Metastatic Breast Carcinoma in the Brain (tissue), 10 donors: ENCODE measurements around a stretch of chr3.

GRCh38 chr3:131804333-131804756, 230.5 kb downstream of the CPNE4 start:
- PRO-cap, 10 experiments = no peak in any of the 10 experiments

DNA sequence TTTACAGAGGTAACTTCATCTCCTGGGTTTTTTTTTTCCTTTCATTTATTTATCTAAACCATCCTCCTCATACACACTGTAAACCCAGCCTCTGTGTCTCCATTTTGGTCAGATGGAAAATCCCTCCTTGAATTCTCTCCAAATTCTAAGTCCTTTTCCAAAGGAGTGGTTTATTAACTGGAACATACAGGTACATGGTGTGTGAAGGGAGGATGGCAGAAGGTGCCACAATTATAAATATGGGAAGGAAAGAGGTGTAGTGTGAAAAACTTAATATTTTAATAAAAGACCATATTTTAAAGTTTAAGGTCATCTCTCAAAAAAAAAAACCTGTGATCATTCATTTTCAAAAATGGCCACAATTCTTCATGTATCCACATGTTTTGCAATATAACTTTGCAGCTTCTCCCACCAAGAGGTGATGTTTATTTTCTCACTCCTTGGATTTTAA, 123.8 kb upstream of the CPNE4 start:
- PRO-cap, 10 experiments = peak in 2 of 10 experiments; most common plus-strand start position 201 of the sequence (in 2)

GRCh38 chr3:132722692-132723326, 600 bp upstream of the NPHP3 start:
- PRO-cap, 10 experiments = peak in 10 of 10 experiments; most common plus-strand start chr3:132722992 (in 6); most common minus-strand start chr3:132723195 (in 8)

- PRO-cap, 10 experiments = no peak in any of the 10 experiments
Measured at GRCh38 chr3:133574815-133575343, 1.4 kb downstream of the CDV3 start.

DNA sequence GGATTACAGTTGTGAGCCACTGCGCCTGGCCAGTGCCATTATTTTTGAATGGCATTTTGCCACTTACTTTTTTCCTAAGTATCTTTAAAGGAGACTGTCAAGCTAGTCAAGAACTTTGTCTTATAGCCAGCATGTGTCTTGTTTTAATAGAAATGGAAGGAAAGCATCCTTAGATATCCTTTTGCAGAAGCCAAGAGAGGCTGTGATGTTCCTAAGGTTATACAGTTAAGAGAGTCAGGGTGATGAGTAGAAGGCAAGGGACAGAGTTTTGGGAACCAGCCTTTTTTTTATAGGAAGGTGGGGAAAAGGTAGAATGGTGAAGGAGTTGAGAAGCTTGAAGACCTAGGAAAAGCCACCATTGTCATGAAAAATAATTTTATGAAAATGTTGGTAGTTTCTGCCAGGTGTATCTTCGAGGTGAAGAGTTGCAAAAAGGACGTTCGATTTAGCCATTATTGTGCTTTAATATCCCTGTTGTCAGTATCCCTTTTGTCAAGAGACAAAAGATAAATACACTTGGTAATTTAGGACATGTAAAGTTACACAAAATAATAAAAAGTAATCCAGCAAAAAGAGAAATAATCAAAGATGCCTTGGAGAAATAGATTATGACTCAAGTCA, 9.0 kb downstream of the CDV3 start:
- PRO-cap, 10 experiments = no peak in any of the 10 experiments

- PRO-cap, 10 experiments = no peak in any of the 10 experiments
Measured at GRCh38 chr3:133750308-133750694, 4.1 kb downstream of the TF start.

DNA sequence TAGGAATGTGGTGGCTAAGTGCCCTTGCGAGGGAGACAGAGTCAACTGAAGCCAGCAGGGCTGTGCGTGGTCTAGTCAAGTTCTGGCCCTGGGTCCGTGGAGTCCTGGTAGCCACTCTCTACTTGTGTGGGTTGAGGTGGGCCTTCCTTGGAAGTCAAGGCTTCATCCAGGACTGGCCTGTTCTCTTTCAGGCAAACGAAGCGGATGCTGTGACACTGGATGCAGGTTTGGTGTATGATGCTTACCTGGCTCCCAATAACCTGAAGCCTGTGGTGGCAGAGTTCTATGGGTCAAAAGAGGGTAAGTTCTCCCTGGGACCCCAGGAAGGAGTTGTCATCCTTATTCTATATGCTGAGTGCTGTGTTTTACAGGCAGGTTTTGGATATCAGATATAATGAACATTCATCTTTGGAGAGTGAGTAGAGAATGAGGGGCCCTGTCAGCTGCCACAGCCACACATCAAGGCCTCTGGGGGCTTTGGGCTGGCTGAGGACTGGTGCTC, 7.3 kb downstream of the TF start:
- PRO-cap, 10 experiments = no peak in any of the 10 experiments

DNA sequence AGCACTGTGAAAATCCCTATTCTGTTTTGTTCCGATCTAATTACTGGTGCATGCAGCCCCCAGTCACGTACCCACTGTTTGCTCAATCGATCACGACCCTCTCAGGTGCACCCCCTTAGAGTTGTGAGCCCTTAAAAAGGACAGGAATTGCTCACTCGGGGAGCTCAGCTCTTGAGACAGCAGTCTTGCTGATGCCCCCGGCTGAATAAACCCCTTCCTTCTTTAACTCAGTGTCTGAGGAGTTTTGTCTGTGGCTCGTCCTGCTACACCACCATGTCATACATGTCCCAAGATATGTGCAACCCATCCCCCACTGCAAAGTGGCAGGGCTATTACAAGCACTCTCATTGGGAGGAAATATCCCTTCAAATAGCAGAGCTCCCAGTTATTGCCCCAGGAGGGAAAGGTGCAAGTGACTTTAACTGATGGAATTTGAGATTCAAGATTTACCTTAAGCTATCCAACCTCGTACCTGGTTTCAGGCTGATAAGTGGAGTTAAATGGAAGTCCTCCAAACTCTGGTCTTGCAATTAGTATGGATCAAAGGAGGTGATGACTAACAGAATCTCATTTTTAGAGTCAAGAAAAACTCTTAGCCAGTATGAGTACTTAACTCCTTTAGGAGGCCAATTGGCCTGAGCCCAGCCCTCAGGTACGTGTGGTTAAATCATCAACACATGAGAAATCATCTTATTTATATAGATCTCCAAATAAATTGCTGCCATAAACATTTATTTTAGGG, 2.2 kb downstream of the SLCO2A1 start:
- PRO-cap, 10 experiments = no peak in any of the 10 experiments

DNA sequence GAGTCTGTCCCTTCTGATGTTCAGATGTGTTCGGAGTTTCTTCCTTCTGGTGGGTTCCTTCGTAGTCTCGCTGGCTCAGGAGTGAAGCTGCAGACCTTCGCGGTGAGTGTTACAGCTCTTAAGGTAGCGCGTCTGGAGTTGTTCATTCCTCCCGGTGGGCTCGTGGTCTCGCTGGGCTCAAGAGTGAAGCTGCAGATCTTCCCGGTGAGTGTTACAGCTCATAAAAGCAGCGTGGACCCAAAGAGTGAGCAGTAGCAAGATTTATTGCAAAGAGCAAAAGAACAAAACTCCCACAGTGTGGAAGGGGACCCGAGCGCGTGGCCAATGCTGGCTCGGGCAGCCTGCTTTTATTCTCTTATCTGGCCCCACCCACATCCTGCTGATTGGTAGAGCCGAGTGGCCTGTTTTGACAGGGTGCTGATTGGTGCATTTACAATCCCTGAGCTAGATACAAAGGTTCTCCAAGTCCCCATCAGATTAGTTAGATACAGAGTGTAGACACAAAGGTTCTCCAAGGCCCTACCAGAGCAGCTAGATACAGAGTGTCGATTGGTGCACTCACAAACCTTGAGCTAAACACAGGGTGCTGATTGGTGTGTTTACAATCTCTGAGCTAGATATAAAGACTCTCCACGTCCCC, 39.9 kb upstream of the SLCO2A1 start:
- PRO-cap, 10 experiments = no peak in any of the 10 experiments

DNA sequence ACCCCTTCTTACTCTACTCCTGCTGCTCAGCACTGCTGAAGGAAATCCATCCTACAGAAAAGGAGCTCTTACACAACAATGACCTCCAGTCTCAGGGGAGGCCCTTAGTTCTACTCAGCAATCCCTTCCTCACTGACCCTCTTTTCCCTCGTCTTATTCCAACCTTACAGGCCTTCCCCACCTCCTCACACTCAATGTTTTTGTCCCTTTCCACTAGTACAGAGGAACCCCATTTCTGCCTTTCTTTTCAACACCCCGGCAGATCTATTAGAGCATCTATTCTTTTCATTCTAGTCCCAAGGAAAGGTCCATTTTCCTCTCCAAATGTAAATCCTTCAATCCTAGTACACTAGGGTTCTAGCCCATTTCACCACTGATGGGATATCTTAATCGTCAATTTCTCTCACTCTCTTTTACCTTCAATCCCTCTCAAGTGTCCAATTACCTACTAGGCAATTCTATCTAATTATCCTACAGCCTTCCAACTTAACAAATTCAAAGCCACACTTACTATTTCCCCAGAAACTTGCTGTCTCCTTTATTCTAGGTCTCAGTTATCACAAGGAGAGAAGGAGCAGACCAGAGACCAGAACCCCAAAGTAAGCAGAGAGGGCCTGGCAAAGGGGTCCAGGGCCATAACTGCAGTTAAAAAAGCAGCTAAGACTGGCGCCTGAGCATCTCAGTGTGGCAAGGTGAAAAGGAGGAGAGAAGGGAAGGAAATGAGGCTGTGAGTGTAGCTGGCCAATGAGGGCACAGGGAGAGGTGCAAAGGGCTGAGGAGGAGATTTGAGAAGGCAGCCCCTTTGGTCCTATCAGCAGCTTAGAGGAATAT, 35.9 kb downstream of the RYK start:
- PRO-cap, 10 experiments = no peak in any of the 10 experiments

GRCh38 chr3:134243156-134244008, 7.3 kb downstream of the RYK start:
- PRO-cap, 10 experiments = no peak in any of the 10 experiments

DNA sequence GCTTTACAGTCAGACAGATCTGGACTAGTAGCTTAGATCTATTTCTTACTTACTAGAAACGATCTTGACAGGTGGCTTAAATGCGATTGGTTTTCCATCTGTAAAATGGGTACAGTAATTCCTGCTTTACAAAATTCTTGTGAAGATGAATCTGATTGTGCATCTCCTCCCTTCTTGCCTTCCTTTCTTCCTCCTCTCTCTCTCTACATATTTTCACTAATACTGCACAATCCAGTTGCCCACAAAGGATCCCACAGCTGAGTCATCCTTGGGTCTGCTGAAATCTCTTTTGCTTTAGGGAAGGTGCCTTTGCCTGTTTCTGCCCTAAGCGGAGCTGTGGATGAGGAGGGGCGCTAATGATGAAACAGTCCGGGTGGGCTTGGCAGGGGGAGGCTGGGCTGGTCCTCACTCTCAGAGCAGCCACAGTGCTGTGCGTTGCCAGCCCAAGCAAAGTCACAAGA, 46.1 kb downstream of the AMOTL2 start:
- PRO-cap, 10 experiments = no peak in any of the 10 experiments

GRCh38 chr3:135147488-135148077, 352.5 kb downstream of the EPHB1 start:
- PRO-cap, 10 experiments = no peak in any of the 10 experiments

DNA sequence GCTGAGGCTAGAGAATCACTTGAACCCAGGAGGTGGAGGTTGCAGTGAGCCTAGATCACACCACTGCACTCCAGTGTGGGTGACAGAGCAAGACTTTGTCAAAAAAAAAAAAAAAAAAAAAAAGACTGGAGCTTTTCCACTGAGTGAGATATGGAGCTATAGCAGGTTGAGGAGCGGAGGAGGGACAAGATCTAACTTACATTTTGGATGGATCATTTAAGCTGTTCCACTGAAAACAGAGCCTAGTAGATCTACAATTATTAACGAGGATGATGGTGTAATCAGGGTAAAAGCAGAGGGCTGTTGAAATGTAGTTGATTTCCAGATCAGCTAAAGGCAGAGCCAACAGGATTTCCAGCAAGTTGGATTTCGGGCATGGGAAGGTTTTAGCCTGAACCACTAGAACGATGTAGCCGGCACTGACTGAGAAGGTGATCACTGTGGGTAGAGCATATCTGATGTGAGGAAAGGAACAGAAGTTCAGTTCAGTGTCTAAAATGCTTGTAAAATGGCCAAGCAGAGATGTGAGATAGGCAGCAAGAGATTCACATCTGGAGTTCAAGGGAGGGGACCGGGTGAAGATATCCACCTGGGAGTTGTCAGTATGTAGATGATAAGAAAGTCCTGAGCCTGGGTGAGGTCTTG, 360.8 kb downstream of the EPHB1 start:
- PRO-cap, 10 experiments = no peak in any of the 10 experiments

GRCh38 chr3:135257477-135258095, 462.5 kb downstream of the EPHB1 start:
- PRO-cap, 10 experiments = no peak in any of the 10 experiments

- PRO-cap, 10 experiments = no peak in any of the 10 experiments
Measured at GRCh38 chr3:135439110-135439919, 526.2 kb upstream of the PPP2R3A start.

GRCh38 chr3:135908178-135908652, 57.3 kb upstream of the PPP2R3A start:
- PRO-cap, 10 experiments = peak in 5 of 10 experiments; most common plus-strand start chr3:135908467 (in 5); most common minus-strand start chr3:135908331 (in 2)

- PRO-cap, 10 experiments = no peak in any of the 10 experiments
Measured at GRCh38 chr3:136001114-136001750, 35.7 kb downstream of the PPP2R3A start.

DNA sequence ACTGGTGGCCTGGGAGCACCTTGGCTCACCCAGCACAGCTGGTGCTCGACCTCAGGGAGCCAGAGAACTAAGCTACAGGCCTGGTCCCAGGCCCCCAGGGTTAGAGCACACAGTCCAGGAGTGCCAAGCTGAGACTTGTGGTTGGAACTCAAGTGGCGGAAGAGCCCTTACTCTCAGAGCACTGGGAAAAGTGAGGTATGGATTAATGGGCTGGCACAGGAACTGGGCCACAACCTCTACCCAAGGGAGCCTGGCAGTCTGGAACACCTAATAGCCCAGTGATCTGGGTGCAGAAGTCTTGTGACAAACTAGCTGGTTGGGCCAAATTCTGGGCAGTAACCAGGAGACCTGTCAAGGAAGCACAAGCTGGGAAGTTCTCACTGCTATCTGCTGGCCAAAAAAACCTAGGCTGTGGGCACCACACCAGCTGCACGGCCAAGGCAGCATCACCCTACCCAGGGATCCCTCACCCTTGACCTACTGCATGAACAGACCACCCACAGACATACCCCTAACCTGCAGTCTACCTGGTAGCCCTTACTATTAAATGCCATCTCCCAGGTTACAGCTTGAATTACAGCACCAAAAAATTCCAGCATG, 79.8 kb downstream of the PPP2R3A start:
- PRO-cap, 10 experiments = no peak in any of the 10 experiments

- PRO-cap, 10 experiments = no peak in any of the 10 experiments
Measured at GRCh38 chr3:136173387-136174238, 22.5 kb downstream of the MSL2 start.